Subcutaneous preadipocyte (primary cell): ENCODE data around the genes TIMM17A and ELF3.

DNA sequence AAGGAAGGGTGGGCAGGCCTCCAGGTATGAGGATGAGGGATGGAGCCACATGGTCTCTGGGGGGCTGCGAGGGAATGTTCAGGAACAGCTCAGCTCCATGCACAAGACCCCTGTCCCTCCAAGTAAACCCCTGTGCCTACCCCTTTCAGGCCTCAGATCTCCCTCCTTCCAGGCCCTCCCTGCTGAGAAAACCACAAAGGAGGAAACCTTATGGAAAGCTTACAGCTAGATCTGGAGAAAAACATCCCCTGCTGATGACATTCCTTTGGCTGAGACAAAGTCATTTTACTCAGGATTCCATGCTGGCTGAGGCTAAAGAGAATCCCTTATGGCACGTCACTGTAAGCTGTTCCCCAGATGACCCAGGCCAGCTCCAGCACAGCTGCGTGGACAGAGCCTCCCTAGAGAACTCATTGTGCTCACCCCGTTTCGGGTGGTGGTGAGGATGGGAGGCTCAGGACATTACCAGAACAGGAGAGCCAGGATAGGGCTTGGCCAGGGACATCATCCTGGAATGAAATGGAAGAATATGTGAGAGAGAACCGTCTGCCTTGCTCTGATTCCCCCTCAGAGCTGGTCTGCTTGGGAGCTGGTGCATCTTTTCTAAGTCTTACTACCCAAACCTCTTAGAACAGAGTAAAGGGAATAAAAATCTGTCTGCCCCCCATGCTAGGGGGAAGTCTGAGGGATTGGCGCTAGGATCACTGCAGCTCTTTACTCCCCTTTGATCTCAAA lies 91.2 kb upstream of the IPO9 start:
- CAGE, long polyA plus RNA, result no peak

GRCh38 chr1:201939589-201940141 lies 6.7 kb downstream of the LMOD1 start:
- CAGE, long polyA plus RNA, result no peak

- CAGE, long polyA plus RNA, result no peak
Measured at GRCh38 chr1:201941250-201942450, 4.7 kb downstream of the LMOD1 start.

DNA sequence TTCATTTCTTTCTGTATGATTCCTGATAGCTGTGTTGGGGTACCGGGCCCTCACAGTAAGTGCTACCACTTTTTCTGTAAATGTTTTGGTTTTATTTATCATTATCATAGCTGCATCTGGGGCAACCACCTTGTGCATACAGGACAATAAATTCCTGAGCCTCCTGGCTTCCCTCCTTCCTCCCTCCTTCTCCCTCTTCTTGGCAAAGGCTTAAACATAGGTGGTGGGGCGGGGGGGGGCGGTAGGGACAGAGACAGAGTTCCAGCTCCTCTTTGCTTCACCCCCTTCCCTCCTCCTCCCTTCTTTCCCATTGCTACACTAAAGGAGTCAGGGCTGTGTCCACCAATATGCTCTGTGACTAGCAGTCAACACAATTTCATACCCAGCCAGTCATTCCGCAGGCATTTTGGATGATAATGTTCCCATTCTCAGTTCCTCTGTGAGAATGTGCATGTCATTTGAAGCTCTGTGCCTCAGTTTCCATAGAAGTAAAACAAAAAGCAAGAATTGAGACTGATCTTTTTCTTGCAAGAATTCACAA lies 1.8 kb downstream of the LMOD1 start:
- CAGE, long polyA plus RNA, result no peak

DNA sequence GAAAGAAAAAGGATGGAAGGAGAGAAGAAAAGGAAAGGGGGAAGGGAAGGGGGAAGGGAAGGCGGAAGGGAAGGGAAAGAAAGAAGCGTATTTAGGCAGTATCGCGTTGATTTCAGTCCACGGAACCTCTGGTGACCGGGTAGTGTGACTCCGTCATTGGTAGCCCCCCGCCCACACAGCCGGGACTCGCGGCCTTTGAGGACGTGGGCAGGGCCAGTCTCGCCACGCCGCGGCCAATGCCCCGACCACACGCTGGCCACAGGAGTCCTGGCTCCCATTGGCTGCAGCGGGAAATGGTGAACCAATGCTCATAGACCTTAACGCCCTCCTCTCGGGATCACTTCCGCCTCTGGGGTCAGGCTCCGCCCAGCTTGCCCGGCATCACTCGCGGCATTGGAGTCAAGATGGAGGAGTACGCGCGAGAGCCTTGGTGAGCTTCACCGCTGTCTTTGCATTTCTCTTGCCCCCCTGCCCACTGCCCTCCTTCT lies at the start of gene TIMM17A:
Gene TIMM17A (plus strand): TSS at position 381 of the 488 bp plus-strand sequence.
- CAGE, long polyA plus RNA, result no peak

GRCh38 chr1:202000938-202002215 lies 9.0 kb upstream of the ELF3 start:
- CAGE, long polyA plus RNA, result no peak

DNA sequence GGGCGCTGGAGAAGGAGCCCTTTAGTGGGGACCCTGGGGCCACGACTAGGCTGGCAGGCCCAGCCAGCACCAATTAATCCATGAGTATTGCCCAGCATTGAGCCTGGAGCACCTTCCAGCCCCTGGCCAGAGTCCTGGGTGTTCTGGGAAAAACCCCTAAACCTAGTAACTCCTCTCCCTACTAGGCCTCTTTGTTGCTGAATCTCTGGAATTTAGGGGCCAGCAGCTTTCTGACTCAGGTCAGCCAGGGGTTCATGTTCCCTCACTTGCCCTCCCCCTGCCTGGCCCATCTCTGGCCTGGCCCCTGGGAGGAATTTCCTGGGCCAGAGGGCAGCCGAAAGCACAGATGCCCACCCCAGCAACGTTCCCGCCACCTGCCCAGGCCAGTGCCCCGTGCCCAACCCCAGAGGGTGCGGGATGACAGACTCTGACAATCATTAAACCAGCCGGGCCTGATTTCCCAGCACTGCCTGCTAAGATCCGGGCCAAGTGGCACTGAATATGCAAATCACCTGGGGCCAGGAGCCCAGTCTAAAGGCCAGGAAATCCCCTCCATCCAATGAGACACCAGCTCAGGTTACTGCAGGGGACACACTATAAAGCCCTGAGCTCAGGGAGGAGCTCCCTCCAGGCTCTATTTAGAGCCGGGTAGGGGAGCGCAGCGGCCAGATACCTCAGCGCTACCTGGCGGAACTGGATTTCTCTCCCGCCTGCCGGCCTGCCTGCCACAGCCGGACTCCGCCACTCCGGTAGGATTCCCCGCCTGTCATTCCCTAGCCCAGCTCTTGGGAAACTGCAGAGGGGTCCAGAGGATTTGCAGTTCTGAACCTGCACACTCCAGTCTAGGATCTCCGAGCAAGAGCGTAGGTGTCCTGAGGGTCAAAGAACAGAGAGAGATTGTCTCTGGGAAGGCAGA lies at the start of gene ELF3:
Gene ELF3 (plus strand): TSS at position 630 of the 916 bp plus-strand sequence.
- CAGE, long polyA plus RNA, result no peak

- CAGE, long polyA plus RNA, result no peak
Measured at GRCh38 chr1:202046147-202046607, 35.8 kb downstream of the ELF3 start.

- CAGE, long polyA plus RNA, result no peak
Measured at GRCh38 chr1:202063016-202063568, 52.7 kb downstream of the ELF3 start.

DNA sequence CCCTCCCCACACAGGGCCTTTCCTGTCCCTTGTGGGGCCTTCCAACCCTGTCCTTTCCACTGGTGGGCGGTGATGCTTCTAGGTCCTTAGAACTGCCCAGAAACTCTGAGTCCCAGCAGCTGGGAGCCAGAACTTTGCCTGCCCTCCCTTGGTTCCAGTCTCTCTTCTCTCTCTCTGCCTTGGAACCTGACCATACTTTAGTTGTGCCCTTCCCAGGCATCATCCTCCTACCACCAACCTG lies 5.9 kb downstream of the GPR37L1 start:
- CAGE, long polyA plus RNA, result no peak

DNA sequence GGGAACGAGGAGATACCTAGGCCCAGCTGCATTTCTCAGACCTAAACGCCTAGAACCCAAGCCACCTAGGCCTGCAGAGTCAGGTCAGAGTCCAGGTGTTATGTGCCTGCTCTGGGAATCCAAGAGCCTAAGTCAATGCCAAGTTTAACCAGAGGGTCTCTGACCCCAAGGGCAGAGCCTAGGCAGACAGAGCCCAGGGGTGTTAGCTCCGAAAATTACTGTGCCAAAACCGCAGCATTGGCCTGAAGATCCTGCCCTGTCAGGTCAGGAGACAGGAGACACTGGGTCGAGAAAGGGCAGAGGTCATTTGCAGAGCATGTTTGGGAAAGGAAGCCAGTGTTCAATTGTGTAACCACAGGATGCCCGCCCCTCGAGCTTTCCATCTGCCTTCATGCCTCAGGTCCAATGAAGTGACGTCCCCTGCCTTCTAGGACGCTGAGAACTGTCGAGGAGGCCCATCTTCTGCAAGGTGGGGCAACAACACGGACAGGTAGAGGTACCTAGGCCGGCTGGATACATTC lies 1.6 kb downstream of the ARL8A start:
- CAGE, long polyA plus RNA, result no peak

DNA sequence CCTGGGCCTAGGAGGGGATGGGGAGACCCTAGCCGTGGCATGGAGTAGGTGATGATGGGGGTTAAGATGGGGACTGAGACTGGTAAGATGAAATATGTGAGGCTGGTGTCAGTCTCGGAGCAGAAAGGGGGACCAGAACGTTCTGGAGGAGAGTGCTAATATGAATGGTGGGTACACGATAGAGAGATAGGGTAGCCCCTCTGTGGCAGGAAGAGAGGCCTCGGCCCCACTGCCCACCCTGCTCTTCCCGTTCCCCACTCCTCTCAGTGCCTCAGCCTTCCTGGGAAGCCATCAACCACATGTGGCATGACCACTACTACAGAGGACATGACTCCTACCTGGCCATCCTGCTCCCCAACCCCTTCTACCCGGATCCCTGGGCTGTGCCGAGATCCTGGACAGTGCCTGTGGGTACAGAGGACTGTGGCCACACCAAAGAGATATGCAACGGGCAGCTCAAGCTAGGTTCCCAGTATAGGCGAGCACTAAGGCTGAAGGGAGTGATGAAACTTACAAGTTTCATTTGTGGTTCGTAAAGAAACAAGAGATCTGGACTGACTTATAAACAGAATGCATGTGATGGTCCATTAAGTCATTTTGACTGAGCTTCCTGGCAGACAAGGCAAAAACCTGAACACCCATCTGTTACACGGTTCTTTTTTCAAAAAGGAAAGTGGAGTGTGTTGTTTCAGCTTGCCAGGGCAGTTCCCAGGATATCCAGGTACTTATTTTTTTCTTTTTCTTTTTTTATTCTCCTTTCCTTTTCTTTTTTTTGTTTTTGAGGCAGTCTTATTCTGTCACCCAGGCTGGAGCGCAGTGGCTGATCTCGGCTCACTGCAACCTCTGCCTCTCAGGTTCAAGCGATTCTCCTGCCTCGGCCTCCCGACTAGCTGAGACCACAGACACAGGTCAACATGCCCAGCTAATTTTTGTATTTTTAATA lies 14.4 kb upstream of the LGR6 start:
- CAGE, long polyA plus RNA, result no peak

- CAGE, long polyA plus RNA, result no peak
Measured at GRCh38 chr1:202483197-202483699, 134.7 kb downstream of the PPP1R12B start.

DNA sequence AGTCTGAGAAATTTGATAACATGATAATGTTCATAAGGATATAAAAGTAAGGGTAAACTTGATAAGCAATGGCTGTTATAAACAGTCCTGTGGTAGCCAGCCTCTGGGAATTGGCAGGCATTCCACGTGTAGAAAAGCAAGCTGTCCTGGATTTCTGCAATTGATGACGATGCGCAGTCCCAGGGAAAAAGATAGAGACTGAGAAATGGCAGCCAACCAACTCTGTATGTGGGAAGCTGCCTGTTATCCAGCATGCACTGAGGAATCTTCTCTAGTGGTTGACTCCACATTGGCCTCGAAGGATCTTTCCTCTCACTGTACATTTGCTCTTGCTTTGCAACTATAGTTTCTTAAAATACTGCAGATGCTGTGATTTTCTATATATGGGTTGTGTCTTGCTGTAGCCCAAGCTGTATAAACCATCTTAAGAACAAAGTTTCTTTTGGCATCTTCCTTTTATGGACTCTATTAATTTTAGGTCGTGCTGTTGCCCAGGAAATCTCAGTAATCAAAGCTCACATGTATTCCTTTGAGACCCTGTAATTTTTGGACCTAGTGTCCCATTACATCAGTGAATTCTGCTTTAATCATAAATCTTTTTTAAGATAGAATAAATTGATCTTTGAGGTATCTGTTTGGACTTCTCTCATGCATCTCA lies 157.5 kb downstream of the PPP1R12B start:
- CAGE, long polyA plus RNA, result no peak

- CAGE, long polyA plus RNA, result no peak
Measured at GRCh38 chr1:202540530-202541247, 169.6 kb downstream of the SYT2 start.

GRCh38 chr1:202544673-202545266 lies 165.5 kb downstream of the SYT2 start:
- CAGE, long polyA plus RNA, result no peak

GRCh38 chr1:202545680-202546191 lies 164.5 kb downstream of the SYT2 start:
- CAGE, long polyA plus RNA, result no peak

DNA sequence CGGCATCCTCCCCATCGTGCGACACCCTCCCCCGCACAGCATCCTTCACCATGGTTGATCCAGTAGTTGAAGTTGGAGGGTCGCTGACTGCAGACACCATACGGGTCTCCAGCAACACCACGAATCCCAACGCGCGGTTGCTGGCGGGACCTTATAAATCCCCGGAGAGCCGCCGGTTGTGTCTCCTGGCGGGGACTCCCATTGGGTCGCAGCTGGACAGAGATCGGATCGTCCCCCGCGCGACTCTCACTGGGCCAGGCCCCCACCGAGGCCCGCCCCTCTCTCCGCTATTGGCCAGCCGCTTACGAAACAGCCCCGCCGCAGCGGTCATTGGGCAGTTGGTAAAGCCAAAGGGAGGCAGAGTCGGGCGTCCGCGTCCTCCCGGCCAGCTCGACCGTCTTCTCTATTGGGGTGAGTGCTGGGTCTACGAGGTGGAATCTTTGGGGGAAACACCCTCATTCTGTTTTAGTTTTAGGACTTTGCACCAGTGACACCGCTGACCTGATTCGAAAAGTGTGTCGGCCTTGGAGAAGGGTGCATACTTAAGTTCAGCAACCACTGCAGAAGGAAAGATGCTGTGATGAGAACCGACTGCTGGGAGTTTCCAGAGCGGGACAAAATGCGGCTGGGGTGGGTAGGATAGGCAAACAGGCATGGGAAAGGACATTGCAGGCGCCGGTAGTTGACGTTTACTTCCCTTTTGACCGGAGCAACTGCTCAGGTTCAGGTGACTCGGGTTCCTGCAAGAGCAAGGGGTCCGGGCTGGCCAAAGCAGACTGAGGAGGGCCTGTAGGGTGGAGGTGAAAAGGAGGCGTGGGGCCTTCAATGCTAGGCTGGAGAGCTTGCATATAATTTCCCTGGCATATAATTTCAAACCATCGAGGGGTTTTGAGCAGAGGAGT lies 27.3 kb downstream of the RABIF start:
- CAGE, long polyA plus RNA, result no peak

DNA sequence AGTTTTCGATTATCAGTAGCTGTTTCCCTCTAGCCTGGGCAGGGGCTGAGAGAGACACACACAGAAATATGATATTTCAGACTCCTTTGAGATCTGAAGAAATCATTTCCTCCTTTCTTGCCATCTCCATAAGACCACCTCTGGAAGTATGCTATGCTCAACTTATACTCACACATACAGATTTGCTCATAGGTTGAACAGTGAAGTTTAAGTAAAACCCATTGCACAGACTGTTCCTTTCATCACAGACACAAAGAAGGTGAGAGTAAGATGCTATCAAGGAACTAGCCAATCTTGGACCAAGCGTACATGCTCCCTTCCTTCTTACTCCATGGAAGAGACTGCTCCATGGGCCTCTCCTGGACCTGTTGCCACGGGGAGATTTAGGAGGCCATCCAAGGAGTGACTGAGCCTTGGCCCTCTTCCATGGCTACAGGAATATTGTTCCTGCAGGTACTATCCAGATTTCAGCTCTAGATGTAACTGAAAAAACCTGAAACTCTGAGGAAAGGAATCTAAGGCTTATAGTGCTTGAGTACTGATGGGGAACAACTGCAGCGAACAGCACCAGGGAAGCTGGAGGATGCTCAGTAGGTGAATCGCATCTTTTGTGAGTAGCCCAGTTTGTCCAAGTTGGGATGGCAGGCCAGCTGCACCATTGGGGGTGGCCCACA lies 4.0 kb upstream of the ADIPOR1 start:
- CAGE, long polyA plus RNA, result no peak

DNA sequence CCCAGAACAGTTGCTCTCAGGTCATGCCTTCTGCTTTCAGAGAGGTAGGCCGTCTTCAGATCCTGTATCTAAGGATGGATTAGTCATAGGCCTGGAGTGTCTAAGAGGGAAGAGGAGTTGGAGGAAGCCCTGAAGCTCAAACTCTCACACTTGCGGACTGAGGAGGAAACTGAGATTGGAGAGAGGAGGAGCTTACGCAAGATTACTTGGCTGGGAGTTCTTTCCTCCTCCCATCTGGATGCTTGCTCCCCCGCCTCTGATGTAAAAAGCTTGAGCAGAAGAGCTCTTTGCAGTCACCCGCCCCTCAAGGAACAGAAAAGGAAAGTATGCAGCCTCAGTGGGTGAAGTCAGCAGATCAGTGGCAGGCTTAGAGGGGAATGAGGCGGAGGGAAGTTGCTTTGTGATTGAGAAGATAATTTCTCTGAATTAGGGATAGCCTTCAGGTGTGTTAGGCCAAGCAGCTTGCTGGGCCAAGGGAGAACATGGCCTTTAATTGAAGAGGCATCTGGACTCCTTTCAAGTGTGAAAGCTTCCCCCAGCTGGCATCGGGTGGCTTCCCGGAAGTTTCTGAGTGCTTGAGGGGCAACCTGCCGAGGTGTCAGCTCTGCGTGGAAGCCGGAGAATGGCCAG lies 6.6 kb downstream of the ADORA1 start:
- CAGE, long polyA plus RNA, result no peak